LHCN-M2 (cell line): Measurements from ENCODE around the genes RAB35 and PLA2G1B.

DNA sequence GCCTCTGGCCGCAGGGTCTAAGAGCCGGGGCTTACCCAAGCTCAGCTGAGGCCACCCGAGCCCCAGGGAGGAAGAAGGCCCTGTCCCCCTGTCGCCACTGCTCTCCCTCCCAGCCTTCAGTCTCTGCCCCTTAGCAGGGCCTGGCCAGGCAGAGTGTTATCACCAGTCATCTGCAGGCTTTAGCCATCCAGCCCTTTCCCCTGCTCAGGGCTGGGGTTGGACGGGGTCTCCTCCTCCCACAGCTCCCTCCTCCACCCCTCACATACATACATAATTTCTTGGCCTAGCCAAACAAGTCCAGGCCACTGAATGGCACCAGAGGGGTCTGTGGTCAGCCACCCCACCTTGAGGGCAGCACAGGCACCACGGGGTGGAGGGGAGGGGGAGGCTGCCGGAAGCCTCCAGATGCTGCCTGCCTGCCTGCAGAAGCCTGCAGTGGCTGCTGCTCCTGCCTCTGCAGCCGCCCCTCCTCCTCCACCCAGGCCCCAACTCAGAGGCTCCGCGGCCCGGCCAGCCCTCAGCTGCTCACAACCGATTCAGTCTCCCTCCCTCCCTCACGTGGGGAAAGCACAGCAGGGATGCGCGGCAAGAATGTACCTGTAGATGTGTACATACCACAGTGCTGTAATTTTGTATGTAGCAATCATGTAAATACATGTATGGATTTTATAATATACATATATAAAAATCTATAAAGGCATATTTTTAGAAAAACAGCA, 22.7 kb downstream of the RAB35 start:
- RAMPAGE, long total RNA = no peak

- RAMPAGE, long total RNA = no peak
Measured at GRCh38 chr12:120100455-120101079, 16.0 kb downstream of the RAB35 start.

- RAMPAGE, long total RNA = no peak
Measured at GRCh38 chr12:120116556-120117041, at the start of gene RAB35. RAB35 (minus strand) TSS chr12:120116753.

GRCh38 chr12:120195641-120195929, 1.1 kb upstream of the GCN1 start:
- RAMPAGE, long total RNA = no peak

DNA sequence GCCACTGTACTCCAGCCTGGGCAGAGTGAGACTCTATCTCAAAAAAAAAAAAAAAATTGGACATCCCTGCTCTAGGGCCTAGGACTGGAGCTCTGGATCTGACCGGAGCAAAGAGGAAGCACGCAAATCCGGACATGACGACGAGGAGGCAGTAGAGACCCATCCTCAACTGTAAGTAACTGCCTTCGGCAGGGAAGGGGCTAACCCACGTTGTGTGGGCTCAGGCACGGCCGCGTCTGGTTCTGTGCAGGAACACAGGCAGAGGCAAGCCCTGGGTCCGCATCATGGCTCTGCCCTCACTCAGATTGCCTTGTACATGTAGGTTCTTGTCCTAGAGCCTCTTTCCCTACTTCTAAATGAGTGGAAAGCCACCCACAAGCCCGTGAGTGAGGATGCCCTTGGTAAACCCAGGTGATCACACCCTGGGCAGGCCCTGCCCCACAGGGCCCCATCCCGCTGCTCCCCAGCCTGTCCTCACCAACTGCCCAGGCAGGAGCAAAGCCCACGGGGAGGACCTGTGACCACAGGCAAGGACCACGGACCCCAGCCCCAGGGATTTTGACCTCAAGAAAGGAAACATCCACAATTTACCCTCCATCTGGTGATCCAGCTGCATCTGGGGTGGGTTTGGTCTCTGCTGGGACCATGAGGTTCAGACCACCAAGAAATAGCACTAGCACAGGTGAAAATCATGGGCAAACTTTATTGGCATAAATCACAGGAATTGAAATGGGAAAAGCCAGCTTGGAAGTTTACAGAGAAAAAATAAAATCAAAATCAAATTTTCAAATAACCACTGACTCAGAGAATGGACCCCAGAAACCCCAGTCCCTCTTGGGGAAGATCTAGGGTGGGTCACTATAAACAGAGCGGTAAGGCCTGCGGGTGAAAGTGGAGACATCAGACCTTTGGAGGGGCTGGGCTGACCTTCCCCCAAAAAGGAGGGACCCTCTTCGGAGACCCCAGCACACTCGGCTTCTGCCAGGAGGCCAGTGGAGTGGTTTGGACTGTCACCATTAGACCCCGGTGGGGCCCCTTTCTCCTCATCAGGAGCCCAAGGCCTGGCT, 9.2 kb upstream of the RPLP0 start:
- RAMPAGE, long total RNA = no peak

GRCh38 chr12:120261961-120263020, 3.2 kb downstream of the PXN start:
- RAMPAGE, long total RNA = no peak

GRCh38 chr12:120290525-120291001, 11.6 kb upstream of the SIRT4 start:
- RAMPAGE, long total RNA = no peak

DNA sequence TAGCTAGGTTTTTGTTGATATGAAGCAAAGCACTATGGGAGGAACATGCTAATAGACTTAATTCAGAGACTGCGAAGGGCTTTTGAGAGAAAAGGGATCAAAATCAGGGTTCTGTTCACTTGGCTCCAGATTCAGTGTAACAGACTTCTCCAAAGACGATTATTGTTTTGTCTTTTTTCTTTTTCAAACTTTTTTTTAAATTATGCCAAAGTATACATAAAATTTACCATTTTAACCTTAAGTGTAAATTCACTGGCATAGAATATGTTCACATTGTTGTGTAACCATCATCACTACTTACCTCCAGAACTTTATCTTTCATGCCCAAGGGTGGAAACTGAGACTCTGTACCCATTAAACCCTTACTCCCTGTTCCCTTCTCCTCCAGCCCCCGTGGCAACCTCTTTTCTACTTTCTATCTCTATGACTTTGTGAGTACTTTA, 8.7 kb upstream of the SIRT4 start:
- RAMPAGE, long total RNA = no peak

DNA sequence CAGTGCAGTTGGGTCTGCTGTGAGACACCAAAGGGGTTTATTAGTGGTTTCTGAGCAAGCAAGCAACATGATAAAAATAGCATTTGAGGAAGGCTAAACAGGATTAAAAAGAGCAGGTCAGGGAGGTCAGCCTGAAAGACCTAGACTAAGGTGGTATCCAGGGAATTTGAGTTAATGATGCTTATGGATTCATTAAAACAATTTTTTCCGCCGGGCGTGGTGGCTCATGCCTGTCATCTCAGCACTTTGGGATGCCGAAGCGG, 6.5 kb downstream of the SIRT4 start:
- RAMPAGE, long total RNA = no peak

GRCh38 chr12:120327476-120328147, at the start of gene PLA2G1B:
PLA2G1B (minus strand) TSS chr12:120327779.
- RAMPAGE, long total RNA = no peak

- RAMPAGE, long total RNA = no peak
Measured at GRCh38 chr12:120356681-120356904, 12.4 kb downstream of the MSI1 start.

DNA sequence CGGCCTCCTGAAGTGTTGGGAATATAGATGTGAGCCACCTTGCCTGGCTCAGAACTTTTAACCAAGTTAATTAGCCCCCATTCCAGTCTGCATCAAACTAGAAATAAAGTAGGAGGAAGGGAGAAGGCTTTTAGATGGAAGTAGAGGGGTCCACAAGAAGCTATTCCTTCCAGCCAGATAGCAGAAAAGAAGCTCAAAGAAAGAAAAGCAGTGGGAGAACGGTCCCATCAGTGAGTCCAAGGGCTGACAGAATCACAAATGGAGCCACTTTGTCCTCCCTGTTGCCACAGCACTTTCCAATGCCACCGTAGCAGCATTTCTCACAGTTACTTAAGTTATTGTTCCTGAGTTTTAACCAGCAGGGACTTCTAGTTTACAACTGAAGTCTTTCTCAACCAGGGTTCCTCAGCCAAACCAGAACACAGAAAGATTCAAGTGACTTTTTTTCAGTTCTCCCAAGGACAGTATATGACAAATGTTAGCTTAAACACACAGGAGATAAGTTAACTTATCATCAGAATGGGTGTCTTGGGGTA, 6.8 kb downstream of the GATC start:
- RAMPAGE, long total RNA = no peak

- RAMPAGE, long total RNA = no peak
Measured at GRCh38 chr12:120466977-120467369, 2.6 kb downstream of the SRSF9 start.

DNA sequence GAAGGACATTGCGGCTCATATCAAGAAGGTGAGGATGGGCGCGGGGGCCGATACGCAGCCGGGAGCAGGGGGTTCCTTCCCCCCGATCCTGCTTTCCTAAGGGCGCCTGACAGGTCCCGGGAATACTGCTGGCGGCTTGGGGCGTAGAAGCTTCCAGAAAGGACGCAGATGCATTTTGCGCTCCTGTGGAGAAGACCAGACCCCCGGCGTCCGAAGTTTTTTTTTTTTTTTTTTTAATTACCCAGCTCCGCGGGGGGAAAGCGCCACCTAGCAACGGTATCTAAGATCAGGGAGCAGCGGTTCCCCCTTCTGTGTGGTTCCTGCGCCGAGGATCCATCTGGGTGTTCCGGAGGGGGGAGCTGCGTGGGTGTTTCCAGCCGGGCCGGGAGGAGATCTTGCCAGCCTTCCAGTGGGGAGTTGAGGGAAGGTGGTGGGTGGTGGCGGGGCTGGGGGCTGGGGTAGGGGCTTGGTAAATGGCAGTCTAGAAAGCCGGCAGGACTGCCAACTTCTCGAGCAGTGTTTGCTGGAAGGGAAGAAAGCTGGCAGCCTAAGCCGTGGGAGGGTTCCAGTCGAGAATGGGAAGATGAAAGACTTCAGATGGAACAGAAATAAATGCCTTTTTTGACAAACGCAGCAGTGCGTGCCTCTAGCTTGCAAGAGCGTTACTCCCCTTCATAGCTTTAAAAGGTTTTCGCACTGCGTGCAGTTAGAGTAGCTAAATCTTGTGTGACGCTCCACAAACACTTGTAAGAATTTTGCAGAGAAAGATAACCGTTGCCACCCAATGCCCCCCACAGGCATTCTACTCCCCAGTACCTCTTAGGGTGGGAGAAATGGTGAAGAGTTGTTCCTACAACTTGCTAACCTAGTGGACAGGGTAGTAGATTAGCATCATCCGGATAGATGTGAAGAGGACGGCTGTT, 874 bp downstream of the DYNLL1 start:
- RAMPAGE, long total RNA = no peak

- RAMPAGE, long total RNA = no peak
Measured at GRCh38 chr12:120529662-120530326, 836 bp upstream of the COQ5 start.

DNA sequence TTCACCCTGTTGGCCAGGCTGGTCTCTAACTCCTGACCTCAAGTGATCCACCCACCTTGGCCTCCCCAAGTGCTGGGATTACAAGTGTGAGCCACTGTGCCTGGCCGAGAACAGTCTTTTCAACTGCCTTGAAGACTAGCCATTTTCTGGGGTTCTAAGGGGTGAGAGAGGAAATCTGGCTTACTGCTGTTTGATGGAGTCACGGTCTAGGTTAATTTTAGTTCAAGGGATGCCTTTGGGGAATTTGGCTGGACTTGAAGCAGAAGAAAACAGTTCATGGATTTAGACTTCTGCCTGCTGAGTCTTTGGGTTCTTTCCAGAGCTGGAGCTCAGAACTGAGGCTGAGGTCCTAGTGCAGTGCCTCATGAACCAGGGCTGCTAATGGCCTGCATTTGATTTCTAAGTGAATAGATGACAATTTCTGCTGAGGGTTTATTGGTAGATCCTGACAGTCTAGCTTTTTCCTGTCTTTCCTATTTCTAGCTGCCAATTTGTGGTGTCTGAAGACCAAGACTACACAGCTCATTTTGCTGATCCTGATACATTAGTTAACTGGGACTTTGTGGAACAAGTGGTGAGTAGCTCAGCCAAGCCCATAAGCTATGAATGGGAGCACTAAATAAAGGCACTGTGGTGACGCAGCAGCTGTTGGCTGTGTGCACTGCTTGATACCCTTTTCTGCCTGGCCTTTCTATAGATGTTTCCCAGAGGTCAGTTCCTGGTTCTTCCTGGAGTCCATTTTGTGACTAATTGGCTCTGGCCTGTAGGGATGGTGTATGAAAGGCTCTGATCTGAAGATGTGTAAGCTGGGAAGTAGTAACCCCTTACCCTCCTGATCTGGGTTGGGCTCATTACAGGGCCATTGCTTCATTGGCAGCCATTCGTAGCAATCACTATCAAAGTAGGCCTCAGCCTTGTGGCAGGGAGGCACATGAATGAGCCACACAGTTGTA, 20.4 kb downstream of the RNF10 start:
- RAMPAGE, long total RNA = no peak

GRCh38 chr12:120696145-120697223, 9.5 kb downstream of the MLEC start:
- RAMPAGE, long total RNA = no peak

DNA sequence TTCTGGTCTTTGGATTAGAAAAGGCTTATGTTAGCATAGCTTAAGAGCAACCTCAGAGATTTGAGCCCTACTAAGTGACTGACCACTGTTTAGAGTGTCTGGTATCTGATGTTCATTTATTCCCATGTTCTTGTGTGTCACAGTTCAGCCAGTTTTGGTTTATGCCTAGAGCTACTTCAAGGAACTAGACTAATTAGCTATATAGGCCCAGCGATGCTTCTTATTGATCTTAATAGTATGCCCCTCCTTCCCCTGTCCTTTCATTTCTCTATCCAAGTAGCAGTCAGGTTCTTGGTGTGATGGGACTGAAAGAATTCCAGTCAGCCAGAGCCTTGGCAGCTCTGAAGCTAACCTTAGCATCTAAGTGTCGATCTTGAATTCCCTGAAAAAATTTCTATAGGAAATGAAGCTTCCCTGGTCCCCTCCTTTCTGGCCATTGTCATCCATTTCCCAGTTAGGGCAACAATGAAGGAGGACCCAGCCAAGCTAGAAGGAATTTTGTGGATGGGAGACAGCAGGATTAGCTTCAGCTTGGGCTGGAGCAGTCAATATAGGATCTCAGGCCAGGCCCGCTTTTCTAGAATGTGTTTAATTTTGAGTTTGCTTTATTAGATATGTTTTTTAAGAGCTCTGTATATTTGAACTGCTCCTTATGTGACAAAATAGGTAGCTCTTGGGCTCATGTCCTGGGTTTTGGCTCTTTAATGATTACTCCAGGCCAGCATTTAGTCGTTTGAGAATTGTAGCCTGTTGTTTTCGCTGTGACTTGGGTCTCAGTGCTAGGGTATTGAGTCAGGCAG, 10.9 kb downstream of the MLEC start:
- RAMPAGE, long total RNA = no peak

DNA sequence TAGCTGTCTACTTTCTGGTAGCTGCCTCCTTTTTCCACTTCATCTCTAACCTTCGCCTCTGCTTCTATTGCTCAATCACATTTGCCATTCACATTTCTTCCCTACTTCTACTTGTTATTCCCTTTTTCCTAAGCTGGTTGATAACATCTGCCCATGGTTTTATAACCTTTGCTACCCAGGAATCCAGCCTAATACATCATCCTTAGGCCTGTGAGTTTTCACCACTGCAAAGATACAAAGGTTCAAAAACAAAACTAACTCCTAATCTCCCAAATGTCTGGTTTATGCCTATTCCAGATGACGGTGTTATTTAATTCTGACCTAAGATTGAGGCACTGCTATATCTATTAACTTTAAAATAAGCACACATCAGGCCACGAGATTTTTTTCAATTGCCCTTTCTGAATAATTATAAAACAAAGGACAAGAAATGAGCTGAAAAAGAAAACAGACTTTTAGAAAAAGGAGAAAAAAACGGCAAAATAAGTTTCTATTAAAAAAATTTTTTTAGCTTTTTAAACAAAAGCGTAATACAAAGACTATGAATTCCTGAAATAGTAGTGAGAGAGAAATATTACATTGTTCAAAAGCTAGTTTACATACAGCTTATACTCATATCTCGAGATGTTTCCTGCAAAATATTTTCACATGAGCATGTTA, 13.0 kb downstream of the SPPL3 start:
- RAMPAGE, long total RNA = no peak

GRCh38 chr12:120979645-120980178, 1.4 kb downstream of the HNF1A start:
- RAMPAGE, long total RNA = no peak